BE2C (cell line): Measurements from ENCODE around the genes PCLAF and CLPX.

DNA sequence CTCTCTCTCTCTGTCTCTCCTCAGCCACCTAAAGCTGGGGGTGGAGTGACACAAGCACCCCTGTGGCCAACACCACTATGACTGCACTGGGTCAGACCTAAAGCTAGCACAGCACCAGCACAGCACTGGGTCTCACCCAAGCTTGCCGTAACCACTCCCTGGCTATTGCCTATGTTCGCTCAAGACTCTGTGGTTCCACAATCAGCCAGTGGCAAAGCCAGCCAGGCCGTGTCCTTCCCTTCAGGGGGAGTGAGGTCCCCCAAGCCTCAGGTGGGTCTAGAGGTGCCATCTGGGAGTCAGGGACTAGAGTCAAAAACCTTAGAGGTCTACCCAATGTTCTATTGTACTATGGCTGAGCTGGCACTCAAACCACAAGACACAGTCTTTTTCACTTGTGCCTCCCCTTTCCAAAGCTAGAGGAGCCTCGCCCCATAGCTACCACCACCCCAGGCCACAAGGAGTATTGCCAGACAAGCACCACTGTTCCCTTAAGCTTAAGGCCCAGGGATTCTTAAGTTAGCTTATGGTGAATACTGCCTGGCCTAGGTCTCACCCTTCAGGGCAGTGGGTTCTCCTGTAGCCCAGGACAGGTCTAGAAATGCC is 89.5 kb downstream of the HERC1 start:
- RRBS = no CpG with 5 or more reads among the region's 4 CpGs

DNA sequence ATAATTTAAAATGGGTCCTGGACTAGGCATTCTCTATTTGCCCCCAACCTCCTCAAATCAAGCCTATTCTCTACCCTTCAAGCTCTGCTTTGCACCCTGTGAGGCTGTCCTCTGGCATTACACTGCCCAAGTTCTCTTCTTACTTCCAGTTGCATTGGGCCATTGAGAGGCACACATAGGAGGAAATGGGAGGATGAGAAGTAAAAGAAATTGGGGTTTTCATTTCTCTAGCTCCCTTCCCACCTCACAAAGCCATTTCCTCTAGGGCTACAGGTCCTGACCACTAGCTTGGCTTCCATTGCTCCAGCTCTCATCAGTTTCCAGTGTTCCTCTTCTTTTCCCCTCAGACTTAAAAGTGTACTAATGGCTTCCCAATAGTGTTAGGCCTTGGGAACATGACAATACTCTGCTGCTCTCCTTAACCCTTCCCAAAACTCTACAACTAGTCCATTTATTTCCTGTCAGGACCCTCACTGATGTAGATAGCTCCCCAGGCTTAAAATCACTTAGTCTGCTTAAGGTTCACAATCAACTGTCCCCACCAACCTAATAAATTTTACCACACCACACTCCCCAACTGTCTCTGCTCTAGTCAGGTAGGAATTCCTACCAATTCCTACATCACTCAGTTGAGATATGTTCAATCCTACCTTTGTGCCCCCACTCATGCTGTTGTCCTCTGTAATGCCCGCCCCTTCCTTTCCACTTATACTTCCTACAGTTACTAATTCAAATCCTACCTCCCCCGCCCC is 26.4 kb downstream of the HERC1 start:
- RRBS = no CpG with 5 or more reads among the region's 2 CpGs

GRCh38 chr15:63939190-63940193 is 105.7 kb upstream of the HERC1 start:
- RRBS = no CpG with 5 or more reads among the region's 10 CpGs

DNA sequence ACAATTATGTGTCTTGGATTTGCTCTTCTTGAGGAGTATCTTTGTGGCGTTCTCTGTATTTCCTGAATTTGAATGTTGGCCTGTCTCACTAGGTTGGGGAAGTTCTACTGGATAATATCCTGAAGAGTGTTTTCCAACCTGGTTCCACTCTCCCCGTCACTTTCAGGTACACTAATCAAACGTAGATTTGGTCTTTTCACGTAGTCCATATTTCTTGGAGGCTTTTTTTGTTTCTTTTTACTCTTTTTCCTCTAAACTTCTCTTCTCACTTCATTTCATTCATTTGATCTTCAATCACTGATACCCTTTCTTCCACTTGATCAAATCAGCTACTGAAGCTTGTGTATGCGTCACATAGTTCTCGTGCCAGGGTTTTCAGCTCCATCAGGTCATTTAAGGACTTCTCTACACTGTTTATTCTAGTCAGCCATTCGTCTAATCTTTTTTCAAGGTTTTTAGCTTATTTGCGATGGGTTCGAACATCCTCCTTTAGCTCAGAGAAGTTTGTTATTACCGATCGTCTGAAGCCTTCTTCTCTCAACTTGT is 84.4 kb downstream of the DAPK2 start:
- RRBS = no CpG with 5 or more reads among the region's 11 CpGs

DNA sequence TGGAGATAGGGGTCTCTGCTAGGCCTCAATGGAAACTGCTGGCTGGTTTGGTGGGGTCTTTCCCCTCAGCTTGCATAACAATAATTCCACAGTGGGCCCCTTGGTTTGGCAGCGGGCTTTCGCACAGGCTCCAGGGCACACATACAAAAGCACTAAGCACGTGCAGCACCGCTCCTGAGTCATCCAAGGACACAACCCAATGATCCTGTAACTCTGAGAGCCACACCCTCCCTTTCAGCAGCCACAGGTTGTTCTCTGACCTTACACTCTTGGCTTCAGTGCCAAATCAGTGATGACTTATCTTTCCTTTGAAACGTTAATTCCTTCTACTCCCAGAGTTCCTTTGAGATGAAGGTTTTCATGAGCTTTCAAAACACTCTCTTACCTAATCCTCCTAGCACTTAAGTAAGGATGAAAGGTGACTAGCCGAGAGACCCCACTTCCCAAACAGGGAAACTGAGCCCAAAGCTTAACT is 41.6 kb downstream of the DAPK2 start:
- RRBS = no CpG with 5 or more reads among the region's 6 CpGs

GRCh38 chr15:64019625-64020405 is 26.5 kb downstream of the DAPK2 start:
- RRBS = no CpG with 5 or more reads among the region's 5 CpGs

- RRBS = no CpG with 5 or more reads among the region's 13 CpGs
Observed at GRCh38 chr15:64144581-64145208, 6.8 kb upstream of the SNX22 start.

- RRBS = no CpG with 5 or more reads among the region's 16 CpGs
Observed at GRCh38 chr15:64156523-64157346, 5.2 kb downstream of the SNX22 start.

GRCh38 chr15:64180381-64180642 is 17.5 kb upstream of the PPIB start:
- RRBS = no CpG with 5 or more reads among the region's 4 CpGs

GRCh38 chr15:64380920-64381885 is at the start of gene PCLAF:
PCLAF (minus strand) TSS chr15:64381441.
- RRBS = no CpG with 5 or more reads among the region's 42 CpGs

DNA sequence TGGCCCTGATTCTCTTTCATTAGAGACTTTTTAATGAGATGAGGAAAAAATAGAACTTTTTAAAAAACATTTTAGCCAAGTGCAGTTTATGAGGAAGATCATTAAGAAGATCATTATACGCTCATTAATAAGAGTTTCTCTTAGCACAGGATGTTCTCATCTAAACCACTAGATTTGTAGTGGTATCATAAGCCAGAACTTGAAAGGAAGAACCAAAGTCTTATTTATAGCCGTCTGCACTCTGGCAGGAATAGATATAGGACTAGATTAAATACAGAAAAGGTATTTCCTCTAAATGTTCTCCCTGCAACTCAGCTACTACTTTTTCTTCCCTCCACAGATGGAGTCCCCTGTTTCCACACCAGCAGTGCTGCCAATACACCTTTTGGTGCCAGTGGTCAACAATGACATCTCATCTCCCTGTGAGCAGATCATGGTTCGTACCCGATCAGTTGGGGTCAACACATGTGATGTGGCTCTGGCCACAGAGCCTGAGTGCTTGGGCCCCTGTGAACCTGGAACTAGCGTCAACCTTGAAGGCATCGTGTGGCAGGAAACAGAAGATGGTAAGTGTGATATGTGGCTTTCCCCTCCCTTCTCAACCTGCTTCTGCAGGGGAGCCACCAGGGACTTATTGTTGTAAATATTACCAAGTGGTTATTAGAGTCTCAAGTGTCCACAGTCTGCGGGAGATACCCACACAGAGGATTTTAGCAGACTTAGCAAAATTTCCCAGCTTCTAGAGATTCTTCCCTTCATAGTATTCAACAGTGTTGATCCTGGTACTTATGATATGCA is 152.7 kb downstream of the RBPMS2 start:
- RRBS = no CpG with 5 or more reads among the region's 7 CpGs

GRCh38 chr15:64633949-64634466 is 141.4 kb downstream of the RBPMS2 start:
- RRBS = no CpG with 5 or more reads among the region's 2 CpGs

- RRBS = no CpG with 5 or more reads among the region's 8 CpGs
Observed at GRCh38 chr15:64681619-64682121, 93.7 kb downstream of the RBPMS2 start.

- RRBS = no CpG with 5 or more reads among the region's 9 CpGs
Observed at GRCh38 chr15:64754733-64755276, 20.6 kb downstream of the RBPMS2 start.

GRCh38 chr15:64774567-64775157 is 727 bp downstream of the RBPMS2 start:
- RRBS = 20% methylated on average over 24 of the region's 69 CpGs

- RRBS = no CpG with 5 or more reads among the region's 13 CpGs
Observed at GRCh38 chr15:65087886-65088653, 11.5 kb downstream of the KBTBD13 start.

DNA sequence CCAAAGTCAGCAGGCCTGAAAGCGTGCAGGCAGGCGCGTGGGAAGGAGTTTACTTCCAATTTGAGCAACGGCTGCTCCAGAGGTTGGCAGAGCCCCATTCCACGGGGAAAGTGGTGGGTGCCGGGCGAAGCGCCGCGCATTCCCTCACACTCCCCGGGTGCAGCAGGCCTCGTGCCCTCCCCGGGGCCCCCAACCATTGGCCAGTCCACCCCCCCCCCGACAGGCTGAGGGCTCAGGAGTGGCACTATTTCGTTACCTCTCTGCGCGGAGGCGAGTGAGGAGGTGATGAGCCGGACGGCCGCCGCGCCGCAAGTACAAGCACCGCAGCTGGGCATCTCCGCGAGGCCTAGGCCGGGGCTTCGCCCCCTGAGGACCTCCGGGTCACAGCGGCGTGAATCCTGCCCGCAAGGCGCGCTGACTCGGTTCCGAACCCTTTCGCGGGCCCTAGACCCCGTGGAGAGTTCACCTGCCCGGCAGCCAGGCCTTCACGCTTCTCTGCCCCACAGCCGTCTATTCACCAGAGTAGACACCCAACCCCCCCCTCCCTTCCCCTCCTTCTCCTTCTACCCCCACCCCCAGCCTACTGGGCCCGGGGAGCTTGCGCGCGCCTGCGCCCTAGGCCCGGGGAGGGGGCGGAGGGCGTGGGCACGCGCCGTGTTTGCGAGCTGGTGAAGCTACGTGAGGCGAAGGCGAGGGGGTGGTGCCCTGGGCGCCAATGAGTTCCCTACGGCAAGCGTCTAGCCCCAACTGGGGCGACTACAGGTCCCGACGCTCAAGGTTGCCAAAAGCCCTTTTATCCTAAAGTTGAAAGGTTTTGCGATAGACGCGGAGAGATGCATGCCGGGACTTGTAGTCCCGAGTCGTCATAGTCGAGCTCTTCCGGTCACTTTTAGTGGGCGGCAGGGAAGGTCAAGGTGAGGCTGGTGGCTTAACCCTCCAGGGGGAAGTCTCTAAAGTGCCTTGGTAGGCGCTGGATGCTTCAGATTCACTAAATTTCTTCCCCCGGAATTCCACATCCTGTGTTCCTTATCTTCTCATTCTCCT is at the start of gene CLPX:
CLPX (minus strand) TSS at position 524 of the 1,044 bp plus-strand sequence.
- RRBS = under 1% methylated on average over 26 of the region's 75 CpGs

- RRBS = no CpG with 5 or more reads among the region's 6 CpGs
Observed at GRCh38 chr15:65244273-65244752, 33.0 kb upstream of the CILP start.

- RRBS = no CpG with 5 or more reads among the region's 5 CpGs
Observed at GRCh38 chr15:65401139-65401851, 21.5 kb downstream of the IGDCC4 start.

- RRBS = no CpG with 5 or more reads among the region's 6 CpGs
Observed at GRCh38 chr15:65642680-65643282, 21.0 kb downstream of the SLC24A1 start.